A673 (cell line): ENCODE data around the genes RCVRN and MYH1.

DNA sequence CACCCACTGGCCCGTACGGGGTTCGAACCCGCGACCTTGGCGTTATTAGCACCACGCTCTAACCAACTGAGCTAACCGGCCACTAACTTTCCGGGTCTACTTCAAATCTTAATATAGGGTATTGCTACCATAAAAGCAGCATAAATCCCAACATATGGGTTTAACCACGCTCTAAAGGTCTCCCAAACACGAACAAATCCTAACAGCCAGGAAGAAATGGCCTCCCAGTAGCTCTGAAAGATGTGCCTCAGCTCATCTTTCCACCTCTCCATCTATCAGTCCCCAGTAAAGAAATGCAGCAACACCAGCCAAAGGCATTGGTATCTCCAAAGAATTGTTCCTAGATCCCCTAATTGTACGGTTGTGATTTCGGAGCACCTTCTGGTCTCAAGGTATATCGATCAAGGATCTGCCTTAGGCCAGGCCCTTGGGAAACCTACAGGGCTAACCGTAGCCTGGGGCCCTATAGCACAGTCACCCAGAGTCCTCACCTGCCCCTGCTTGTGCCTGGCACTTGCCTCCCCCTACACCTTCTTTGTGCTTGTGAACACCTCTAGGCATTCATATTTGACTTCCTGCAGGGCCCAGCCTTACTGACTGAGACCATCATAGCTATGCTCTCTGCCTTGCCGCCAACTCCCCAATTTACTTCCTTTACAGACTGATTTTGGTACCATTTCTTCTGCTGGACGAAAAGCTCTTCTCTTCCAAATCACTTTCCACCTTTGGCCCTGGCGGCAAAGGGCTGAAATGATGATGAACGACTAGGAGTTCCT lies 16.8 kb upstream of the AURKB start:
- PRO-cap: unidirectional peak, minus-strand start at position 84 of the sequence

DNA sequence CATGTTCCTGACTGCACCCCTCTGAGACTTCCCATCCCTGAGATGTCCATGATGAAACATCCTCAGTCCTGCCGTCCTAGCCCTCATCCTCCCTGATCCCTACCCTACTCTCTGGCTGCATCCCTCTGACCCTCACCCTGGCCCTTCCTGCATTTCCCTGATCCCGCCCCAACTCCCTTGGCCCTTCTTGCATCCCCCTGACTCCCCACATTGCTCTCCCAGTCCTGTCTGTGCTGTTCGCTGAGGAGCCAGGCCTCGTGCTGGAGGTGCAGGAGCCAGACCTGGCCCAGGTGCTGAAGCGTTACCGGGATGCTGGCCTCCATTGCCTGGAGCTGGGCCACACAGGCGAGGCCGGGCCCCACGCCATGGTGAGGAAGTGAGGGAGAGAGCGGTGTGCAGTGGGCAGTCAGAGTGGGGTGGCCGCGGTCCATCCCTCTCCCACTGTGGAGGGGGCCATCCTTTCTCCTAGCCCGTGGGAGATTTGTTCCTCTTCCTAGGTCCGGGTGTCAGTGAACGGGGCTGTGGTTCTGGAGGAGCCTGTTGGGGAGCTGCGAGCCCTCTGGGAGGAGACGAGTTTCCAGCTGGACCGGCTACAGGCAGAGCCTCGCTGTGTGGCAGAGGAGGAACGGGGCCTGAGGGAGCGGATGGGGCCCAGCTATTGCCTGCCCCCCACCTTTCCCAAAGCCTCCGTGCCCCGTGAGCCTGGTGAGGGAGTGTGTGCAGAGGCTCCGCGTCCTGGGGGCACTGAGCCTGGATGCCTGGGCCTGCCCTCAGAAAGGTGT lies 17.6 kb downstream of the PFAS start:
- PRO-cap: no peak

DNA sequence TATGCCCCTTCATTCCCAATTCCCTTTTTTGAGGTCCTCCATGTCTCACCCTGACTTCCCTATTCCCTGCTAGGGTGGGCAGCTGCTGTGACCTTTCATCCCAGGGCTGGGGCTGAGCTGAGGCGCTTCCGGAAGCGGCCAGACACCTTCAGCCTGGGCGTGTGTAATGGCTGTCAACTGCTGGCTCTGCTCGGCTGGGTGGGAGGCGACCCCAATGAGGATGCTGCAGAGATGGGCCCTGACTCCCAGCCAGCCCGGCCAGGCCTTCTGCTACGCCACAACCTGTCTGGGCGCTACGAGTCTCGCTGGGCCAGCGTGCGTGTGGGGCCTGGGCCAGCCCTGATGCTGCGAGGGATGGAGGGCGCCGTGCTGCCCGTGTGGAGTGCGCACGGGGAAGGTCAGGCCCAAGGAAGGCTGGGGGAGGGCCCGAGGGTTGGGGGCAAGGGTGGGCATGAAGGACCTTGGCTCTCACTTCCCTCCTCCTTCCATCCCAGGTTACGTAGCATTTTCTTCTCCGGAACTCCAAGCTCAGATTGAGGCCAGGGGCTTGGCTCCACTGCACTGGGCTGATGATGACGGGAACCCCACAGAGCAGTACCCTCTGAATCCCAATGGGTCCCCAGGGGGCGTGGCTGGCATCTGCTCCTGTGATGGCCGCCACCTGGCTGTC lies 19.5 kb downstream of the PFAS start:
- PRO-cap: no peak

GRCh38 chr17:8384142-8384367 lies 1.1 kb upstream of the RPL26 start:
- PRO-cap: unidirectional peak, minus-strand start at chr17:8384215

GRCh38 chr17:8475119-8475476 lies 39.4 kb downstream of the NDEL1 start:
- PRO-cap: no peak

GRCh38 chr17:8475477-8476339 lies 40.0 kb downstream of the NDEL1 start:
- PRO-cap: no peak

- PRO-cap: no peak
Measured at GRCh38 chr17:8621375-8621960, 9.1 kb downstream of the MYH10 start.

DNA sequence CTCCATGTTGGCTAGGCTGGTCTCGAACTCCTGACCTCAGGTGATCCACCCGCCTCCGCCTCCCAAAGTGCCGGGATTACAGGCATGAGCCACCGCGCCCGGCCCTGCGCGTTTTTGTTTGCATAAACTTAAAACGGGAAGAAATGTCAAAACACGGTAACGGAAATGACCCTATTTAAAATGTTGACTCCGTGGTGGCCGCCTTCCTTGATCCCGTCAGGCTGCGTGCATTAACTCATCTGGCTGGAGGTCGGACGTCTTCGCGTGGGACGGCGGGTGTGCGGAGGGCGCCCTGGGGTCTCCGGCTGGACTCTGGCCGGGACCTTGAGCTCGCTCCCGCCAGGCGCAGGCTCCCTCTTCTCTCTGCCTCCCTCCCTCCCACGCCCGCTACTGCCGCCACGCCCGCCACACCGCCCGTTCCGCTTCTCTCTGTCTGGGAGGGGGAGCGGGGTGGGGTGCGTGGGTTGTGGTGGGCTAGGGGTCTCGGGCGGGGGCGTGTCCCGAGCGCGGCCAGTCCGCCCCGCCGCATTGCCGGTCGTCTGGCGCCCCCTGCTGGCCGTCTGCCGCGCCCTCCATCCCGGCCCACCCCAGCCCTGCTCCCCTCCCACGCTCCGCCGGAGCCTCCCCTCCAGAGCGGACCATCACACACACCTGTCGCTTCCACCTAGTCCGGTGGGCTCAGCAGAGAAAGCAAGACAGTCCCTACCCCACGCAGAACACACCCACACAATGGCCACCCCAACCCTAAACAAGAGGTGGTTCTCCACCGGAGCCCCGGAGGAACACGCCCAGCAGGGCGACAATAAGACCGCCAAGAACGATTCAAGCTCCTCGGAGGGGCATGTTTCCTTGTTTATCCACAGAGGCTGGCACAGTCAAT lies 1.2 kb upstream of the CCDC42 start:
- PRO-cap: unidirectional peak, plus-strand start at position 802 of the sequence

DNA sequence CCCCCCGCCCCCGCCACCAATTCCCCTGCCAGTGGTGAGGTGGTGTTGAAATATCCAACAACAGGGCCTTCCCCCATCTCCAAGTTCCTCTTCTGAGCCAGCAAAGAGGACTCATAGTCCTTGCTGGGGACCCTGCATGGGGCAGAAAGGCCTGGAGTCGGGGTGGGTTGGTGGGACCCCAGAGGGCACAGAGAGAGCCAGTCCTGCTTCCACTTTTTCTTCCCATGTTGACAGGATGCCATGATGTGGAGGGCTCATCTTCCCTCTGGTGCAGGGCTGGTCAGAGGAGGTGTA lies 49.0 kb upstream of the PIK3R6 start:
- PRO-cap: no peak

DNA sequence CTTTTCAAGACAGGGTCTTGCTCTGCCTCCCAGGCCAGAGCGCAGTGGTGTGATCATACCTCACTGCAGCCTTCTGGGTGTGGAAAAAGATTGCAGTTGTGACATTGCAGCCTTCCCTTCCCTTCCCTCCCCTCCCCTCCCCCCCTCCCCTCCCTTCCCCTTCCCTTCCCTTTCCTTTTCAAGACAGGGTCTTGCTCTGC lies 41.7 kb downstream of the PIK3R5 start:
- PRO-cap: no peak

- PRO-cap: no peak
Measured at GRCh38 chr17:9024317-9024878, 3.1 kb downstream of the NTN1 start.

- PRO-cap: no peak
Measured at GRCh38 chr17:9217067-9217495, 195.8 kb downstream of the NTN1 start.

GRCh38 chr17:9217560-9218227 lies 196.4 kb downstream of the NTN1 start:
- PRO-cap: no peak

- PRO-cap: no peak
Measured at GRCh38 chr17:9247310-9247909, 226.1 kb downstream of the NTN1 start.

GRCh38 chr17:9465290-9465792 lies 110.3 kb downstream of the STX8 start:
- PRO-cap: no peak

- PRO-cap: no peak
Measured at GRCh38 chr17:9811468-9812069, 10.3 kb downstream of the GSG1L2 start.

DNA sequence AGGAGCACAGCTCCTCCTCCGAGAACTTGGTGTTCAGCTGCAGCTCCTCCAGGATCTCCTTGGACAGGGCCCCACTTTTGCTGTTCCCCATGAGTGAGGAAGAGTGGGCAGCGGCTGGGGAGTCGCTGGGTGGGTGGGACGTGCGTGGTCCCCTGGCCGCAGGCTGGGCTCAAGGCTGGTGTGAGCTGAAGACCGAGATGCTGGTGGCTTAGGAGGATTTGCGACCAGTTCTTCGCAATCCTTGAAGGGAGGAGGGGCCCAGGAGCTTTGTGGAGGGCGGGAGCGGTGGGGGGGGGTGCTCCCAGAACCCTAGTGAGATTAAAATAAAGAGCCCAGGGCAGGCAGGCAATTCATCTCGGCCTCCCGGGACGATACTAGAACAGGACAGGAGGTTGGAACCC lies at the start of gene RCVRN:
Gene RCVRN (minus strand): TSS at position 182 of the 401 bp plus-strand sequence.
- PRO-cap: no peak

GRCh38 chr17:10210399-10210765 lies 12.0 kb upstream of the GAS7 start:
- PRO-cap: no peak

- PRO-cap: no peak
Measured at GRCh38 chr17:10518327-10518691, at the start of gene MYH1. MYH1 (minus strand) TSS chr17:10518542.

- PRO-cap: no peak
Measured at GRCh38 chr17:10630162-10630639, 26.9 kb downstream of the MYH3 start.